Cardiac septum (tissue), 1 donor: Measurements from ENCODE around the genes AKR1C8 and TUBAL3.

DNA sequence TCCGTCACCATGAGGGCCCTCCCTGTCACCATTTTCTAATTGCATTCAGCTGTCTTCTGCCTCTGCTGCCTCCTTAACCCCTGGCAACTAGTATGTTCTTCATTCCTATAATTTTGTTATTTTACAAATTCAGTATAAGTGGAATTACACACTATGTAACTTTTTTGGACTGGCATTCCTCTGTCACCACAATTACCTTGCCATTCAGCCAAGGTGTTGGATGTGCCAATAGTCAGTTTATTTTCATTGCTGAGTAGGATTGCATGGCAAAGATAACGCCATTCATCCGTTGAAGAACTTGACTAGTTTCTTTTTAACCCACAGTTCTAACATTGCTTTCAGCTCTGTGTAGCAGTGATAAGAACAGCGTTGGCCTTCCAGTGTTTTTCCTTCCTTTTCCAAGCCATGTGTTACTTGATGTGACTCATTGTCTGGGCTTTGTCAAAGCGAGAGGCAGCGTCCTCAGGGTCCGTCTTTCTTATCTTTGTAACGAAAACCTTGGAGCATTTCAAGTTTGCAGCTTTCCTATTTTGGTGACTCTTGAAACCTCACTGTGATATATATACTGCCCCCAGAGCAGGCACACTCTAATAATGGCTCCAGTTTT lies 41.5 kb downstream of the AKR1E2 start:
- PRO-cap = unidirectional peak, plus-strand start at position 427 of the sequence

DNA sequence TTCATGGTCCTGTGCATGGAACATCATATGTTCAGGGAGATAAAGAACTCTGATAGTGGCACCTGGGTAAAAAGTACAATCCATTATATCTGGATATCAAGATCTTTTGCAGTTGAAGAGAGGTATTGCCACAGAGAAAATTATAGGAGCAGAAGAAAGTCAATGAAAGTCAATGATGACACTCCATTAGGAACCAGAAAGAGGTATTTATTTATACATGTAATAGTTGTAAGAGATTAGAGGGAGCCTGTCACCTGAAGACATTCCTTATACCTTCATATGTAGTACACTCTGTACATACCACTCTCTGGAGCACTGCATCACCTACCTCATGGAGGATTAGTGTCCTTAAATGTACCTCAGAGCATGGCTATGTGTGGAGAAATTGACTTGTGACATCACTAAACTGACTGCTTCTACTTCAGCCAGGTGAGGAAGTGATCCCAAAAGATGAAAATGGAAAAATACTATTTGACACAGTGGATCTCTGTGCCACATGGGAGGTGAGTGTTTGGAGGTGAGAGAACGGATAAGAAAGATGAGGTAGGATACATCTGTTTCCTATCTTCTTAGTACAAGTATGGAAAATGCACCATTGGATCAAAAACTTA lies 4.8 kb downstream of the AKR1C1 start:
- PRO-cap = no peak

DNA sequence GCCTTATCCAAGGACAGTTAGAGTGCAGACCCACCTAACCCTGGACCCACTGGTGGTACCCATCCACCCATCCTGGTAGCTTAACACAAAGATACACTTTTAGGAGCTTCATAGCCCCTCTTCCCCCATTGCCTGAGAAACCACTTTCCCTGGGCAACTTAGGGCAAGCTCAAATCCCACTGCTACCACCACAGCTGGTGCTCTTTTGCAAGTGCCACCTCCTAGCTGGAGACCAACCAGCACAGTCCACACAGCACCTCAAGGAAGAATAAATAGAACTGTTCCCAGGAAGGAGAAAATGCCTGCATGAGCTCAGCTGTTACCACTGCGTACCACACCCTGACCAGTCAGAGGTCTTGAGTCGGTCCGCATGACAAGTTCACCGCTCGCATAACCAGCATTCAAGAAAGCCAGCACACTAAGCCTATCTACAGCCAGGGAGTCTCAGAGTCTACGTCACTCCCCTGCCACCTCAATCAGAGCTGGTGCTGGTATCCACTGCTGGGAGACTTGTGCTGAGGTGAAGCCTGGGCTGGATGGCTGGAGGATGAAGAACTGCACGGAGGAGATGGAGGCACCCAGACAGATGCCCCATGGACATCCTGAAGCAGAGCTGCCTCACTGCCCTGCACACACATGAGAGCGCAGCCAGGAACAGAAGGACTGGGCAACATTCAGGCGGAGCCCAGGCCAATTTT lies 19.5 kb downstream of the AKR1C1 start:
- PRO-cap = no peak

- PRO-cap = no peak
Observed at GRCh38 chr10:5096094-5096527, 1.9 kb downstream of the AKR1C3 start.

DNA sequence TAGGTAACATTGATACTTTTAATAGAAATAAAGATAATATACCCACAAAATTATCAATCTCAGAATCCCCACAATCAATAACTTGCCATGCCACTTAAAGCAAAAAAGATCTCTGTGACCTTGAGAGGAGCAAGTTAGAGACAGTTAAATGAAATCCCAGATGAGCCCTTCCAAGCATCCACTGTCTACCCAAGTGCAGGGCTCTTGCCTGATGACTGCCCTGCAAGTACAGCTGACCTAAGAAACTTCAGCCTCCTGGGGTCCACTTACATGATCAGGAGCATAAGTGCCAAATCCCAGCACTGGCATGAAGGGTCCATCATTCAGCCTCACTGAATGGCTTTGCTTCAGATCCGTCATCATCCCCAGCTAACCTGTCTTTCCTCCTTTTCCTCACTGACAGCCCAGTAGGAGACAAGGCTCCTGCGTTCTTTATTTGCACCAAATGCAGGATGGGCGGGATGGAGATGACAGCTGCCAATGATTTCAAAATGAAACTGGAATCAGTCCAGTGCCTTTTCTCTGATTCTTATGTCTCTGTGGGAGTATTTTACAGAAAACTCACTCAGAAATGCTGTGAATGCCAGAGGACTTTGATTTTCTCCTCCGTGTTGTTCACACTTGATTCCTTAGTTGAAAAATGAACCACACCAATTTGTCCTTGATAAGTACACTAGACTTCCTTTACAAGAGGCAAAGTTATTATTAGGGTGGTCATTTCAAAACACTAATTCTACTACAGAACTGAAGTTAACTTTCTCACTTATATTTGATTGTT lies at the start of gene AKR1C8:
TSS of gene AKR1C8 (minus strand) at position 409 of the 778 bp plus-strand sequence.
- PRO-cap = bidirectional peak, plus-strand start at position 560 of the sequence, minus-strand start at position 406 of the sequence

DNA sequence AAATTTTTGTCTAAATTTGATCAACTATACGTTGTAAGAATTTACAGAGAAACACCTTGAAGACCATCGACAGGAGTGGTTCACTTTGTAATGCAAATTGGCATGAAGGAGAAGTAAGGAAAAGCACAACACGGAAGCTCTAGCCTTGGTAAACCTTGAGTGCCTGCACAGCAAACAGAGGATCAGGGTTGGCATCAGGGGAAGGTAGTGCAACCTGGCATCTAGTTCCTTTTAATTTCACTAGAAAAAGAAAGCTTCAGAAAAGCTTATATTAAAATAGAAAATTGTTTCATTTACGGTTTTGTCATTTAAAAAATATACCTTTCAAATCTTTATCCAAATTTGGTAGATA lies 1.1 kb downstream of the AKR1C4 start:
- PRO-cap = no peak

- PRO-cap = no peak
Observed at GRCh38 chr10:5233957-5234586, 37.4 kb downstream of the AKR1C4 start.

DNA sequence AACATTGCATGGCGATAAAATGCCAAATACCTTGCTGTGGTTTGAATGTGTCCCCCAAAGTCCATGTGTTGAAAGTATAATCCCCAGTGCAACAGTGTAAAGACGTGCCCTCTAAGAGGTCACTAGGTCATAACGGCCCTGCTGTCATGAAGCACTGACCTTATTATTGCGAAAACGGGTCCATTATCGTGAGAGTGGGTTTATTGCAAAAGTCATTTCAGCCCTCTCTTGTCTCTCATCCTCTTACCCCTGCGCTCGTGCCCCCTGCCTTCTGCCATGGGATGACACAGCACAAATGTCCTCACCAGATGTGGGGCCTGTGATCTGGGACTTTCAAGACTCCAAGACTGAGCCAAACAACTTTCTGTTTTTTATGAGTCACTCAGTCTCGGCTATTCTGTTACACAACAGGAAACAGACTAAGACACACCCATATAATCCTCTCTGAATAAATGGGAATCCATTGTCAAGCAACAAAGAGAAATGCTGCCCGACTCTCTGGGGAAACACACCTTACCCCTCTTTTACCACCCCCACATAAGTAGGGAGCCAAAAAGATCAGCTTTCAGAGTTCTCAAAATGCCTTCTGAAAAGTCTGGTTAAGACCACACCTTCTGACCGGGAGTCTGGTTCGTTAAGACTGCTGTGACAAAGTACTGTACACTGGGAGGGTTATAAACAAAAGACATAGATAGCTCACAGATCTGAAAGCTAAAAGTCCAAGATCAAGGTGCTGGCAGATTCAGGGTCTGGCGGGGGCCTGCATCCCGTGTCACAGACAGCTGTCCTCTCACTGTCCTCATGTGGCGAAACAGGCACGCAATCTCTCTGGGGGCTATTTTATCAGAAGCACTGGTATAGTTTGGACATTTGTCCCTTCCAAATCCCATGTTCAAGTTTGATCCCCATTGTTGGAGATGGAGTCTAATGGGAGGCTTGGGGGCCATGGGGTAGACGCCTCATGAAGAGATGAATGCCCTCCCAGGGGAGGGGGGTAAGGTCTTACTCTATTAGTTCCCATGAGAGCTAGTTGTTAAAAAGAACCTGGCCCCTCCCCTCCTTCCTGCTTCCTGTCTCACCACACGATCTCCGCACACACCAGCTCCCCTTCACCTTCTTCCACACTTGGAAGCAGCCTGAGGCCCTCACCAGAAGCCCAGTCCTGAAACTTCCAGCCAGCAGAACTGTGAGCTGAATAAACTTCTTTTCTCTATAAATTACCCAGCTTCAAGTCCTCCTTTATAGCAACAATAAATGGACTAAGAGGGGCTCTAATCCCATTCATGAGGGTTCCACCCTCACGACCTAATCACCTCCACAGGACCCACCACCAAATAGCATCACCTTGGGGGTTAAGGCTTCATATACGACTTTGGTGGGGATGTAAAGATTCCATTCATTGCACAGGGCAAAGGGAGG lies 72.7 kb upstream of the UCN3 start:
- PRO-cap = bidirectional peak, plus-strand start at position 568 of the sequence, minus-strand start at position 349 of the sequence; unidirectional peak, plus-strand start at position 707 of the sequence; unidirectional peak, plus-strand start at position 1,124 of the sequence

DNA sequence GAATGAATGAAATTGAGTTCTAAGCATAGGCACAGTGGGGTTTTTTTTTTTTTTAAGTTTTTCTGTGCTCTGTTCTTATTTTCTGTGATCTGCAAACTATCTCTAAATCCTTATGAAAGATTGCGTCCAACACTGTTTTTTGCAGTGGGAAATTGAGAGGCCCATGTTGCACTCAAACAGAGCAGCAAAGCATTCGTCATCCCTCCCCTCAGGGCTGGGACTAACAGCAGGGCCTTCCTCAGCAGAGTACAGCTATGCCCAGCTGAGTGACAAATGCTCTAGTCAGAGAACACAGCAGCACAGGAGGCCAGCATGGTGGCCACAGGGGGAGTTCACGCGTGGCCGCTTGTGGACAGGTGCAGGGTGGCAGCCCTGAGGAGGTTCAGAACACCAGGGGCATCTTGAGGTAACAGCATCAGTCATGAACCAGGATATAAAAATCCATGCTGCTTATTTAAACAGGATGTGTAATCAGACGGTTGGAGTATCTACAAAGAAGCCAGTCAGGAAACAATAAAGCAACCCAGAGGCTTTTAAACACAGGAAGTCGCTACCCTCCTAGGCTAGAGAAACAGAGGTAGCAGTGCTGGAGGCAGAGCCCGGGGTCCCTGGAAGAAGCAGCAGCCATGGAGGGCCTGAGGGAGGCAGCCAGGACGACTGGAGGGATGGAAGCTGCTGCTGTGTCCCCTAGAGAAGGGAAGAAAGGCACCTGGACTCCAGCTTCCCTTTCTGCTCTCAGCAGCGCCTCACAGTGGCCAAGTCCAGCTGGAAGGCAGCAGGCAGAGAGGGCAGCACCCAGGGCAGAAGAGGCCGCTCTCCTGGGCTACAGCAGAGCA lies 71.0 kb upstream of the UCN3 start:
- PRO-cap = unidirectional peak, plus-strand start at position 566 of the sequence

GRCh38 chr10:5317582-5318156 lies 47.1 kb upstream of the UCN3 start:
- PRO-cap = no peak

DNA sequence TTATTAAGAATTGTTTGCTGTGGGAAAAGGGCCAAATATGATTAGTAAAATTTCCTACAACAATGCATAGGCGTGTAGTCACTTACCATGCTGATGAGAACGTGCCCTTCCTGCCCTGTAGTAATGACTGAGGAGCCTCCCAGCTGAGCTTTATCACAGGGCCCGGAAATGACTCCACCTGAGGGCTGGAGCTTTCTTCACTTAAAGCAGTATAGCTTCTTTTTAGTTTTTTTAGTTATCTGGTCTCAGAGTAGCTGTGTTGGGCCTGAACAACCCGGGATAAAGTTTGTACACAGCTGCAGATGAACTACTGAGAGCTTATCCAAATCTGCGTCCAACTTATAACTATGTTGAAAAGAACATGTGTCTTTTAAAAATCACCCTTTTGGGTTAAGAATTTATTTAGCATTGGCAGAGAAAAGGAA lies at the start of gene TUBAL3:
TSS of gene TUBAL3 (minus strand) at position 125 of the 425 bp plus-strand sequence.
- PRO-cap = bidirectional peak, plus-strand start at position 234 of the sequence, minus-strand start at position 125 of the sequence

DNA sequence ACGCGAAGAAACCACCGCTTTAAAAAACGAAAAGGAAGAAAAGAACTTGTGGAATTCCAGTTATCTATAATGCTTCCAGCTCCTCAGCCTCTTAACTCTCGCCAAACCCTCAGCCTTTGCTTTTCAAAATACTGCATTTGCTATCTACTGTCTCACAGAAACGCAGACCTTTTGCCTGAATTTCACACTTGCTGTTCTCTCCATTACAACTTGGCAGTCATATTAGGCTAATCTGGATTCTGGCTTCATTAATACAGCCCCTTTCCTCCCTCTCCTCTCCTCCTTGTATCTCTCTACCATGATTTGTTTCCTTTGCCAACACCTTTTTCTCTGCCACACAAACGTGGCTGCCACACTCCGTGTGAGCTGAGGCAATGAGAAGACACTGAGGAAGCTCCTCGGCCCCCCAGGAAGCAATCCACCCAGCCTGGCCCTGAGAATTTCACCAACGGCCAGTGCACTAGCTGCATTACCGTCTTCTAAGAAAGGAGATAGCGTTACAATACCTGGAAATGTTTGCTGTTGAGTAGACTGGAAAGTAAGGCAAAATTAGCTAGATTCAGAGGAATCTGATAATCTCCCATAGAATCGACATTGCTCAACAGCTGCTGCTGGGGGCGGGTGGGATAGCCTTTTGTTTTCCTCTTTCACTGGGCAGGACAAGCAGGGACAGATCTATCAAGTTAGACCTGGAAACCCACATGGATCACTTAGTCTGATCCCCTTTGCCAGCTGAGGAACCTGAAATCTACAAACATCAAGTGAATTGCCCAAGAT lies 37.1 kb downstream of the CALML5 start:
- PRO-cap = no peak

DNA sequence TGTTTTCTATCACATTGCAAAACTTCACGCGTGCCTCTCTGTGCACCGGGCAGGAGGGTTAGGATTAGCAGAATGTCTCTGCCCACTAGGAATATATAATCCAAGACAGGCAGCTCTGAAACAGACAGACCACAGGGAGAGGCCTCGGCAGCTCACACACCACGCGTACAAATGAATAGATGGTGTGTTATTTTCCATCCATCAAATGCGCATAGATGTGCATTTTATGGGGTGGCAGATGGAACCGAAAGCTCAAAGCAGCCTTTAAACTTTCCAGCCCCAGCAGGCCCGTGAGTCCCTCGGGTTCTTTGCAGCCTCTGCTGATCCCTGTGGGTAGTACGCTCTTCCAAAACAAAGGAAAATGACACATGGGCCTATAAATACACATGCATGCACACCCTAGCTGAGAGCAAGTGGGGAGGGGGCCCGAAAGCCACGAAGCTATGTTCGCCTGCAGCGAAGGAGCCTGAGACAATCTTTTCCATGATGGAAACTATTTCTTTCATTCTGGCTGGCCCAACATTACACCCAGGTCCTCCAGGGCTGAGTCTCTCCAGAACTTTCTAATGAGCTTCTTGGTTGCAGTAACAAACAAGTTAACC lies 32.3 kb downstream of the CALML5 start:
- PRO-cap = no peak

DNA sequence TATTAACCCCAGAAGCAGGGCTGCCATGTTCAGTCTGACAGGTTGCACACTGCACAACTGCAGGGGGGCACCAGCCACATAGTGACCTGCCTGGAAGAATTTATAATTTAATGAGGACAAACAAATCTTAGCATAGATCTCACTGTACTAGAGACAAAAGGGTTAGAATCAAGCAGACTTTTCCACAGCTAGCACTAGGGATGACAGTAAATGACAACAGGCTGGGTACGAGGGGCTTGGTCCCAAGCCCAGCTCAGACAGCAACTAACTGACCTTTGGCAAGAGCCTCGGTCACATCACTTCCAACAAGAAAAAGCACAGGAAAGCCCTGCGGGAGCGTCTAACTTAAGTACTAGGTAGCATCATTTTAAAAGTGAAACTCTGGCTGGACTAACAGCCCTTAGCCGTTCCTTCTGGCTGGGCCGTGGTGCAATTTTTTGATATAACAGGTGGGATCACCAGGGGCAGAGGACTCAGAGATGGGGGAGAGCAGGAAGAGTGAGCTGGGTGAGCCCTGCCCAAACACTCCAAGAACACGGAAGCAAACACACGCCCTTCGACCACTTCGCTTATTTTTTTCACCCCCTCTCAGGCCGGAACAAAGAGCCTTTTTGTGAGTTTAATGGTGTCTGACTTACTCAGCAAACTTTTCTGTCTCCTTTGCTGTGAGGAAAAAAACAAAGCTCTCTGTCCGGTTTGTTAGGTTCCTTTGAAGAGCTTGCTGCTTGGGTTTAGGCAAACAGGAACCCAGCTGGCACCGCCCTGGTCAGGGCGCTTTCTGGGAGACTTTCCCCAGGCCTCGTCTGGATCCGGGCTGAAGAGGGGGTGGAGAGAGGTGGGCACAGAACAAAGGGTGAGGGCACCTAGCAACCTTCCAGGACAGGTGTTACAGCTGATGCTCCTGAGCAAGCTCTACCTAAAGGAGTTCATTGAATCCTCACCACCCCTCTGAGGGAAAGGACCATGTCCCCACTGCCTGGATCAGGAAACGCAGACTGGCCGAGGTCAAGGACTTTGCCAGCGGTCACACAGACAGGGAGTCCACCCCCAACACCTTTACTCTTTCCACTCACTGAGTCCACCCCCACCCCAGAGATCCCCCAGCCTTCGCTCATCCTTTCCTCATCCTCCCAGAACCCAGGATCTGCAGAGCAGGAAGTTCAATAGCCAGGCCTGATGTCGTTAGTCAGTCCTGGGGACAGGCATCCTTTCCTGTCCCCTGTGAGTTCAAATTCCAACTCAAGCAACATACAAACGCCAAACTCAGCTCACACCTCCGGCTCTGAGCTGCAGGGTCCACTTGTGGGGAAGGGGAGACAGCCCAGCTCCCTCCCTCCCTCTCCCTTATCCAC lies 23.3 kb downstream of the CALML3 start:
- PRO-cap = no peak

- PRO-cap = no peak
Observed at GRCh38 chr10:5617903-5618370, 48.5 kb downstream of the ASB13 start.

GRCh38 chr10:5631696-5632779 lies 34.4 kb downstream of the ASB13 start:
- PRO-cap = no peak

DNA sequence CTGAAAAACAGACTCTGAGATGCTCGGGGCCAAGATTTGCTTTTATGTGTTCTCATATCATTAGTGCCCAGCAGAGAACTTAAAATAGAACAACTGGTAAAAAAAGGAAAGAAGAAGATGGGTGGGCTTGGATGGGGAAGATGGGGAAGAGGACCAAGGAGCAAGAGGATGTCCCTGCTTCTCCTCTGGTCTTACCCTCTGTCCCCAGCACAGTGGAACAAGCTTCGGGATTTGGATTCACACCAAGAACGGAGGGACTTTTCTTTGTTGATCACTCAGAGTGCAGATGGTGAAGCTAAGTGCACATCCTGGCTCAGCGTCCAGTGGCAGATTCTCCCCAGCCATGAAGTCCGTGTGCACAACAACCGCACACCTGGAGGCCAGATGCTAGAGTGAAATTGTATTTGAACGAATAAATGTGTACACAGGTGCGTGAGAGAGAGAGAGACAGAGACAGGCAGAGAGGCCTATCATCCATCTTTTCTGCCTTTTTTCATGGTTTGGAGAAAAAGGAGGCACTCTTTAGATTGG lies 31.6 kb downstream of the ASB13 start:
- PRO-cap = no peak

DNA sequence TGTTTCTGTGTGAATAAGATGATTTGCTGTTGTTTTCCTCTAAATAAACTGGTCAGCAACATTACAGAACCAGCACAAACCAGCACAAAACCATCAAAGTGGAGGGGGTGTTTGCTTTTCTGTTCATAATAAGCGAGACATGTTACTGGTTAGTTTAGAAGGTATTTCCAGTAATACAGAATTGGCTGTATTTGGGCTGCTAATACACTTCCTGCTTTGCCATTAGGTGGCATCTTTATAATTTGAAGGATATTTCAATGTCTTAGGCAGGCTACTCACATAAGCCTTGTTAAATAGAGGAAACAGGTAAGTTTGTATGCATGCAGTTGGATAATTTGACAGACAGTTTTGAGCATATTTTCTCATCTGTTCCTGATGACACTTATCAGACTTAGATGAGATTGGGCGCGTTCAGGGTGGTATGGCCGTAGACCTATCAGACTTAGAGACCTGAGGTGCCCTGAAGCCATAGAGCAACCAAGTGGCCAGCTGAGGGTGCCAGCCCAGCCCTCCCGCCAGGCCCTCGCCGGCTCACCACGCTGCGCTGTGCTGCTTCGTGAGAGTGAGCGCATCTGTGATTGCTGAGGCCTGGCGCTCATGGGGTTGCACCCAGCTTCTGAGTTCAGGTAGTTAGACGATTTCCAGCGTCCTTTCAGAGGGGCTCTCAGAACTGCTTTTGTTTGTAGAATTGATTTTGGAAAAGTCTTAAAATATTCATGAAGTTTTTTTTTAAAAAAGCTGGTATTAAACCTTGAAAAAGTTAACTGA lies 10.1 kb downstream of the FBH1 start:
- PRO-cap = no peak

GRCh38 chr10:5941565-5941891 lies 35.8 kb downstream of the IL15RA start:
- PRO-cap = bidirectional peak, plus-strand start at chr10:5941825, minus-strand start at chr10:5941737; unidirectional peak, plus-strand start at chr10:5941825

GRCh38 chr10:5965194-5965827 lies 12.0 kb downstream of the IL15RA start:
- PRO-cap = no peak